Monocyte (primary cell): ENCODE measurements around a stretch of chr16.

DNA sequence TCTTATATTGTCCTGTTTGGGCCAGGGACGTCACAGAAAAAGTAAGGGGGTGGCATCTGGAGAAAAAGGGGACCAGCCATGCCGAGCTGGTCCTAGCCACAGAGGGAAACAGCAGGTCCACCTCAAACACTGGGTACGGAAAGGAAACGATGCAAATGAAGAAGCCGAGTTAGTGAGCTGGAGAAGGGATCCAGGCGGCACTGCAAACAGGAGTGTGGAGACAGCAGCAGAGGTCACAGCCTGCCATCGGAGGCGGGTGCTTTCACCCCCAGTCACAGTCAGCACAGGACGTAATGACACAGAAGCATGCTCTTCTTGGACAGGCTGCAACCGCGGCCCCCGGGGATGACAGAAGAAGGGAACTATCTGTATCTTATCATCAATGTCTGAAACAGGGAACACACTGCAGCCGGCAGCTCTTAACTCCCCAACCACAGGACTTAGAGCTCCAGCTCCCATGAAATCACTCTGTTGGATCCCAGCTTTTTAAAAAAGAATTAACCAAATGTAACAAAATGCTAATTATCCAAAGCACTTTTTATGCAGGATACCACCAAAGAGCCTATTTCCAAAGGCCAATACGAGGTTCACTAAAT lies 16.1 kb upstream of the SLC38A8 start:
- PRO-cap, 2 experiments = no peak in any of the 2 experiments

GRCh38 chr16:84091847-84092280 lies 24.9 kb downstream of the MBTPS1 start:
- PRO-cap, 2 experiments = peak in 1 of 2 experiments; most common minus-strand start chr16:84092165 (in 1)

- PRO-cap, 2 experiments = no peak in any of the 2 experiments
These were observed 6.0 kb downstream of the ADAD2 start for GRCh38 chr16:84196920-84197391.

GRCh38 chr16:84333058-84333815 lies 35.1 kb upstream of the ATP2C2 start:
- PRO-cap, 2 experiments = no peak in any of the 2 experiments

DNA sequence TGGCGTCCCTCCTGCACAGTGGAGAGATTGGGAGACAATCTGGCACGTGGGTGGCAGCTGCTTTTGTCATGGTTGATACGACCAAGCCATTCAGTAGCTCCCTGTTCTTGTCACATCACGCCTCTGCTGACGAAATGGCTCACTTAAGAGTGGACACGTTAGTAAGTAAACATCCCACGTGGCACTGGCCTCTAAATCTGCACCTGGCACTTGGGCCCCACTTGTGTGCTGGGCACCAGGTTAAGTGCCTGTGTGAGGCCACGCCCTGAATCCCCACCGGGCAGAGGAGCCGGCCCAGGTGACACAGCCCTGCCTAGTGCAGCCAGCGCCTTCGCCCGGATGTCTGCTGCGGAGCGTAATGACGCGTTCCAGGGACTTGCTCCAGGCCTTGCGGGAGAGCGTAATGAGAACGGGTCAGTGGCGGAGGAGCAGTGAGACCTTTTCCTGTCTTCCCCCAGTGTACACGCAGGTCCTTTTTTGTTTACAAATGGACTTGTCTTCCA lies 54.7 kb downstream of the MEAK7 start:
- PRO-cap, 2 experiments = no peak in any of the 2 experiments

DNA sequence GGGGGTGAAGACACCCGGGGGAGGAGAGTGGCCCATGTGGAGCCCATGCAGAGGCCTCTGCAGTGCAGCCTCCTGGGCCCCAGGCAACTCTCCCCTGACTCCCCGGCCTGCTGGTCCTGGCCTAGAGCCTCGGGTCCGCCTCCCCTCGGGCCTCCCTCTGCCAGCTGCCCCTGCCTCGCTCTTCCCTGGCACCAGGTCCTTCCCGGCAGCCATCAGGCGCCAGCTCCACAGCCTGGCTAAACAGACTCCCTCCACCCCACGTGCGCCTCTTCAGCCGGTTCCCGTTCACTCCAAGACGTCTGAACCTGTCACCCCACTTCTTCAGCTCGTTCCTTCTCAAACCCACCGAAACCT lies 538 bp upstream of the MEAK7 start:
- PRO-cap, 2 experiments = no peak in any of the 2 experiments

- PRO-cap, 2 experiments = no peak in any of the 2 experiments
These were observed 33.3 kb upstream of the MEAK7 start for GRCh38 chr16:84537614-84538259.

DNA sequence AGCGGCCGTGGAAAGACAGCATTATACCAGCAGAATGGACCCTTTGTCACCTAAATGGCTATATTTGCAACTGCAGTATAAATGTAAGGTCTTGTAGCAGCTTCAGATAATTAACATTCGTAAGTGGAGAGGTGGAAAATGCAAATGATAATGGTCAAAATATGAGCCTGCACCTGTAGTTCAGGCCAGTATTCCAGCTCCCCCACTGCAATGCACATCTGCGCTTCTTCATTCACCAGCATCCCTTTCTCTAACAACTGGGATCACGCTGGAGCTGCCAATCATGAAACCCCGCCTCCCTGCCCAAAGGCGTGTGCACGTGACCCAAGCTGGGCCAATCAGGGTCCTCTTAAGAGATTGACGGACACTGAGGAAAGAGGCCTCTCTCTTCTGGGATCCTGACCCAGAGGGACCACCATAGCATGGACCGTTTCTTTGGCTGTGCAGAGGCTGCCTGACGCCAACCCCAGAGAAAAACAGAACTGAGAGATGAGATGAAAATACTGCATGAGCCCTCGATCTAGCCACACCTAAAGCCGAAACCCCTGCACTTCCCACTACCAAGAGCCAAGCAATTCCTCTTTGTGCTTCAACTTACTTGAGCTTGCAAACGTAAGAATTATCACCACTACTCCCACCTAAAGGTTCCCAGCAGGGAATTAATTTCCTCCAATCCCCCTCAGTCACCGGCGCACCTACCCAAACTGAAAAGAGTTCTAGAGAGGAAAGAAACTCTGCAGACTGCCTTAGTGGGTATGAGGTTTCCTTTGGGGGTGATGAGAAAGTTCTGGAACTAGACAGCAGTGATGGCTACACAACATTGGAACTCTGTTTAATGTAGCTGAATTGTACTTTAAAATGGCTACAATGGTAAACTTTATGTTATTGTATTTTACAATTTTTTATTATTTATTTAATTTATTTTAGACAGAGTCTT lies 31.9 kb downstream of the COTL1 start:
- PRO-cap, 2 experiments = peak in 1 of 2 experiments; most common minus-strand start position 241 of the sequence (in 1)

DNA sequence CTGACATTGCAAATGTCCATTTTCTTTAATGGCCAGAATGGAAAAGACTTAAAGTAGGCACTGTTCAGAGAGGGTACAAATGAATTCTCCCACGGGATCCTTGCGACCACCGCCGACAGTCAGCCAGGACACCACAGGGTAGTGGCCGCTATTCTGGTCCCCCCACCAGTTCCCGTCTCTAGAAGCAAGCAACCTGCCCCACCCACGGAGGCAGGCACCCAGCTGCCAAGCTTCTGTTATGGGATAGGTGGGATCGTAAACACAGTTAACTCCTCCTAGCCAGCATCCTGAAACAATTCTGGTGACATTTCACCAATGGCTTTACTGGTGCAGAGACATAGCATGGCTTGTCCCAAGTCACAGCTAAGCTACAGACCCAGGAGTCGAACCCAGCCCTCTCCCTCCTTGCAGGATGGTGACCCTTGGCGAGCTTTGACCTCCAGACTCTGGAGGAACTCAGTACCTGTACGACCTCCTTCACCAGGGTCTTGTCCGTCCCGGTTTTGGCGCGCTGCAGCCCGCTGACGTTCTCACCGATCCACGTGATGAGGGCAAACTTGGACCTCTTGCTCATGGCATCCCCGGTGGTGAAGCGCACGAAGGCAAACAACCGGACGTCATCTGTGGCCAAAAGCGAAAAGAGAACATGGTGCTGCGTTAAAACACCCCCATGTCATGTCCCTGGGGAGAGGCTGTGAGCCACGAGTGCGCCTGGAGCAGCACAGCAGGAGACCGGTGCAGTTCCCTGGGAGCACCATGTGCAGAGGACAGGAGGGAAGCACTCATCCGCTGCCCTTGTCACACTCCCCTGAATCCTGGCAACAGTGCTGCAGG lies 28.0 kb downstream of the COTL1 start:
- PRO-cap, 2 experiments = peak in 1 of 2 experiments; most common minus-strand start position 174 of the sequence (in 1)

GRCh38 chr16:84609382-84610252 lies 8.3 kb downstream of the COTL1 start:
- PRO-cap, 2 experiments = no peak in any of the 2 experiments

GRCh38 chr16:84611711-84612010 lies 6.2 kb downstream of the COTL1 start:
- PRO-cap, 2 experiments = peak in 2 of 2 experiments; most common minus-strand start chr16:84611958 (in 2)

DNA sequence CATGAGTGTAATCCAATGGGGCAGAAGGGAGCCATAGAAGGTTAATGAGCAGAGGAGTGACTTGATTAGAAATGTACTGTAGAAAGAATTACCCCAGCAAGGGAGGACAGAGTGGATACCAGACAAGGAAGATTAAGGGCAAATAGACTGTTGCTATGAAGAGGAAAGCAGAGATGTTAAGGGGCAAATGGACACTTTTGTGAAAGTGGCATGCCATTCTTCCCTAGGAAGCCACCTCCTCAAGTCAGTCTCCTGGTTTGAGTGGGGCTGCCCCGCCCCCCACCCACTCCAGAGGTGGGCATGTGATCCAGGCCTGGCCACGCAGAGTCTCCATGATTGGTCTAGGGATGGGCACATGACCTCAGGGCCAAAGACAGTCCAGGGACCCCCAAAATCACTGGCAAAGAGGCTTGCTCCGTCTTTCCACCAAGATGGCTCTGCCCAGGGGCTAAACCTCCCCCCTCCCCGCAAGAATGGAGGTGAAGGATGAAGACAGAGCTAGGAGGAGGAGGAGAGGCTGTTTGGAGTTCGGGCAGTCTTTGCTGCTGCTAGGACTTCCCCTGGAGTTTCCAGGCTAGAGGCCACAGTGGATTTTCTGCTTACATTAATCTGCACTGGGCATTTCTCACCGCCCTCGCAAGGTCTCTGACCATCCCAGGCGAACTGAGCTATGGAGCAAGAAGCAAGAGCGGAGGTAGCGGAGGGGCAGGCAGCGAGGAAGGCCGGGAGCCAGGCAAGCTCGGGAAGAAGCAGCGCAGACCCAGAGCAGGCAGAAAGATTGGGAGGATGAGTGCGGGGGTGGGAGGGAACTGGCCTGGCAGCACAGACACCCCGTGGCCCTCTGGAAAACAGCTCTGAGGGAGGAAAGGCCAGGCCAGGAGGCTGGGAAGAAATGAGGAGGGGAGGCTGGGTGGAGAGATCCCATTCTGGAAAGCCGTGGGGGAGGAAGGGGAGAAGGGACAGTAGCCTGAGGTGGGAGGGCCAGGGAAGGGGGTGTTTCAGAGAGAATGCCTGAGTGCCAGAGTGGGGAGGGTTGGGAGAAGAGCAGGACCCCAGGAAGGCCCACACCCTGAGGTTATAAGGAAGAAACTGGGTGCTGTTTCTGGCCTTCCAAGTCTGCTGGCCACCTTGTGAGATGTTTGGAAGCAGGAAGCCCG lies 3.9 kb downstream of the COTL1 start:
- PRO-cap, 2 experiments = peak in 2 of 2 experiments; most common minus-strand start position 131 of the sequence (in 1)

DNA sequence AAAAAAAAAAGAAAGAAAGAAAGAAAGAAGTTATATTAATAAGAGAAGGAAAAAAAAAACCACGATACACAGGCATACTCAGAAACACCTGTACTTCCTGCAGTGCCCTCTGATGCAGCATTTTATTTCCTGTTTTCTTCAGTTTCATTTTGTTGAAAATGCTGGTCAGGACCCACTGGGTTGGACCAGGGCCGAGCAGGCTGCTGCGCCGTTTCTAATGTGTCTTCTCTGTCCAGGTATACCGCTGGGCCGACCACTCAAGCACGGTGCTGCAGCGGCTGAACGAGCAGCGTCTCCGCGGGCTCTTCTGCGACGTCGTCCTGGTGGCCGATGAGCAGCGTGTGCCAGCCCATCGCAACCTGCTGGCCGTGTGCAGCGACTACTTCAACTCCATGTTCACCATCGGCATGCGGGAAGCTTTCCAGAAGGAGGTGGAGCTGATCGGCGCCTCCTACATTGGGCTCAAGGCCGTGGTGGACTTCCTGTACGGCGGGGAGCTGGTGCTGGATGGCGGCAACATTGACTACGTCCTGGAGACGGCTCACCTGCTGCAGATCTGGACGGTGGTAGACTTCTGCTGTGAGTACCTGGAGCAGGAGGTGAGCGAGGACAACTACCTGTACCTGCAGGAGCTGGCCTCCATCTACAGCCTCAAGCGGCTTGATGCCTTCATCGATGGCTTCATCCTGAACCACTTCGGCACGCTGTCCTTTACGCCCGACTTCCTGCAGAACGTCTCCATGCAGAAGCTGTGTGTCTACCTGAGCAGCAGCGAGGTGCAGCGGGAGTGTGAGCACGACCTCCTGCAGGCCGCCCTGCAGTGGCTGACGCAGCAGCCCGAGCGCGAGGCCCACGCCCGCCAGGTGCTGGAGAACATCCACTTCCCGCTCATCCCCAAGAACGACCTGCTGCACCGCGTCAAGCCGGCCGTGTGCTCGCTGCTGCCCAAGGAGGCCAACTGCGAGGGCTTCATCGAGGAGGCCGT lies 8.6 kb downstream of the KLHL36 start:
- PRO-cap, 2 experiments = no peak in any of the 2 experiments

DNA sequence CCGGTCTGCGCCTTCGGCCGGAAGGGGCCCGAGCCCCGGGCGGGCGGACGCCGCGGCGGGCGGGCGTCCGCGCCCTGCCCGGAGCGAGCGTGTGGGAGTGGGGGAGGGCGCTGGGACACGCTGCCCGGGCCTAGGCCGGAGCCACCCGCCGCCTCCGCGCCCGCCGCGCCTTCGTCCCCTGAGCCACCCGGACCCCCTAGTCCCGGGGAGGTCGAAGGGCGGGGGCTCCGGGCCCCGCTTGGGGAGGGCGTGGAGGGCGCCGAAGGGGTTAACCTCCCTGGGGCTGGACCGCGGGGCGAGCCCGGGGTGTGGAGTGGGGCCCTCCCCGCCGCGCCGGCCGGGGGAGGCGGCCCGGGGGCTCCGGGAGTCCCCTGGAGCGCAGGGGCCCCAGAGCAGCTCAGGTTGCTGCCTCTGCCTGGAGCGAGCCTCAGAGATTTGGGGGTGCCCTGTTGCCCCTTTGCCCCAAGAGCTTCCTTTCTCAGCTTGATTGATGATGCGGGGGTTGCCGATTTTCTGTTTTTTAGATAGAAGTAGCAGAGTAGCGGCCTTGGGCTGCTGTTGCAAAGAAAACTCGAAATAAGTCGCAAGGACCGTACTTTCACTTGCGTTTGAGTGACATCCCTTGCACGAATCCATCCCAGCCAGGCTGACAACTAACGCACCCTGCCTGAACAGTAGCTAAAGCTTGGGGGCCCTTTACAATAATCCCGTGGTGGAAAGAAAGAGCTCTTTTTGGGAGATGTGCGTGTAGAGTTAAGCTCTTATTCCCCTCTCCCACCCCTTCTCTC lies 513 bp downstream of the USP10 start:
- PRO-cap, 2 experiments = no peak in any of the 2 experiments

- PRO-cap, 2 experiments = peak in 1 of 2 experiments; most common plus-strand start chr16:84825330 (in 1)
These were observed 5.2 kb downstream of the CRISPLD2 start for GRCh38 chr16:84825000-84825429.

- PRO-cap, 2 experiments = no peak in any of the 2 experiments
These were observed 8.4 kb downstream of the CRISPLD2 start for GRCh38 chr16:84827977-84828710.

GRCh38 chr16:84830647-84831342 lies 11.0 kb downstream of the CRISPLD2 start:
- PRO-cap, 2 experiments = no peak in any of the 2 experiments

DNA sequence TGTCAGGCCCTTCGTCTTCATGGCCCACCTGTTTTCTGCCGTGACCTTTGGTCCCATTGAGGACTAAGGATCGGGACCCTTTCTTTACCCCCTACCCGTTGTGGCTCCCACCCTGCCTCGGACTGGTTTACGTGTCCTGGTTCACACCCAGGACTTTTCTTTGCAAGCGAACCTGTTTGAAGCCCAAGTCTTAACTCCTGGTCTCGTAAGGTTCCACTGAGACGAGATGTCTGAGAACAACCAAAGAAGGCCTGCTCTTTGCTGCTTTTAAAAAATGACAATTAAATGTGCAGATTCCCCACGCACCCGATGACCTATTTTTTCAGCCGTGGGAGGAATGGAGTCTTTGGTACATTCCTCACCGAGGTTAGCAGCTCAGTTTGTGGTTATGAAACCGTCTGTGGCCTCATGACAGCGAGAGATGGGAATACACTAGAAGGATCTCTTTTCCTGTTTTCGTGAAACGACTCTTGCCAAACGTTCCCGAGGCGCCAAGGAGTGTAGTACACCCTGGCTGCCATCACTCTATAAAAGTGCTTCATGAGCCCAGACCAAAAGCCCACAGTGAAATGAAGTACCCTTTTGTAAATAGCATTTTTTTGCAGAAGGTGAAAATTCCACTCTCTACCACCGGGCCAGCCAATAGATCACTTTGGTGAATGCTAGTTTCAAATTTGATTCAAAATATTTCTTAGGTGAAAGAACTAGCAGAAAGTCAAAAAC lies 87.7 kb downstream of the CRISPLD2 start:
- PRO-cap, 2 experiments = no peak in any of the 2 experiments

DNA sequence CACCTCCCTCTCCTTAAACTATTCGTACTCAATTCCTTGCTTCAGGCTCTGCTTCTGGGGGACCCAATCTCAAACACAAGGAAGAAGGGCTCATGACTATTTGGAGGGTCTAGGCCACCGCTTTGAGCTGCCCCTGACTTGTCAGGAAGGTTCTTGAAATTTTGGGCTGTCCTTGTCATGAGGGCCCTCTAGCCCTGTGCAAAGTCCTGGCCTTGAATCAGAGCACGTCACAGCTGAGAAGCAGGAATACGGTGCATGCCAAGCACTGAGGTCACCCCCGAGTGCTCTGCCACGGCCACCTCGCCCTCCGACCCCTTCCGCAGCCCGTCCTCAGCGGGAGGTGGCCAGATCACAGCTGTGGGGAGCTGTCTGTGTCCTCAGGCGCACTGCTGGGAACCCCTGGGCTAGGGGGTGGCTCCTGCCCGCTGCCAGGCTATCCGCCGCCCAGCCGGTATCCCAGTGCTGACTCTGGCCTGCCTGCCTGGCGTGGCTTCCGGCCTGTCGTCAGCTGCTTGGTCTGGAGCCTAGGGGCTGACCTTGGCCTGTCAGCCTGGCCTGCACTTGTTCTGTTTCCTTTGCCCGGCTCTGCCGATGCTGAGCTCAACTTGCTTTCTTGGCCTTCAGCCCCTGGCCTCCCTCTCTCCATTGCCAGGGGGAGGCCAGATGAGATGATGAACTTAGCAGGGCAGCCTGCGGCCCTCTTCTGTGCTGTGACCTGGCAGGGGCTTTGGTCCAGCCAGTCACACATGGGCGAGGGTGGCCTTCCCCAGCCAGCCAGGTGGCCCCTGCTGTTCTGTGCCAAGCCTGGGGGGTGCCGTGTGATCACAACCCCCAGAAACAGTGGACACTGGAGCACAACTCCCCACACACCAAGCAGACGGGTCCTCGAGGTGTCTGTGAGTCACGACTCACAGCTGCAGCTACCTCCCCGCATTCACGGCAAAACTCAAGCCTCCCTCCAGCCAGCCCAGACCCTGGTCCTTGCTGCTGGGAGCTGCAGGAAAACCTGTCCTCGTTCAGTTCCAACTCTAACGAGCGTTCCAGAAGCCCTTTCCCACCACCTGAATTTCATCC lies 77.4 kb downstream of the ZDHHC7 start:
- PRO-cap, 2 experiments = no peak in any of the 2 experiments

DNA sequence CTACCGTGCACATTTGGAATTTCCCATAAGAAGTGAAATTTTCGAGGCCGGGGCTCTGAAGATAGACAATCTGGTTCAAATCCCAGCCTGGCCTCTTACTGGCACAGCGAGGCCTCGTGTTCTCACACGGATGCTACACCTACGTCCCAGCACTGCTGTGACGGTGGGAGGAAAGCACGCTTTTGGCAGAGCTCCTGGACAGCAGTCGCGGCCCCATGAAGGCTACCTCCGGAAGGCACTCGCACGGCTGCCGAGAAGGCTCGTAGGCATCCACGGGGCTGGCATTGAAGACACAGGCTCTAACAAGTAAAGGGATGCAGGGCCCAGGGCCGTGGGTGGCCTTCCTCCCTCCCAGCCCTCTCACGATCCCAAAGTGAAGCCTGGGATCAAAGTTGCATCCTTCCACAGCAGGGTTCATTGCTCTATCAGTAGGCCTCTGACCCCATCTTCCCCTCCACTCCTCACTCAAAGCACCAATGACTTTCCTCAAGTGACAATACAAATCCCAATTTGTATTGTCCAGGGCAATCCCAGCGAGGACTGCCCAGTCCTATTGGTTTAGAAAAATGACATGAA lies 25.0 kb downstream of the ZDHHC7 start:
- PRO-cap, 2 experiments = peak in 2 of 2 experiments; most common minus-strand start position 235 of the sequence (in 1)